Testis (tissue), 5 donors: ENCODE measurements around the gene SERPINB1.

DNA sequence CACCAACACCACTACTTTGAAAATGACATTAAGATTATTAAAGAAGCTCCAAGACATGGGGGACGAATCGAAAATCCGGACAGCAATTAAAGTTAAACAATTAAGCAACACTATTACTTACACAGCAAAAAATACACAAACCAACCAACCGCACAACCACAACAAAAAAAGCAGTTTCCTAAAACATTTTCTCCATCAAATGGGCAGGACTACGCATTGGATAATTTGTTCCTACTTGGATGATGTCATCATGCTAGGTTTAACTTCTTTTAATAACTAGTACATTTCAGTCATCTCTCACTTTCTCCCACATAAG is 134.4 kb downstream of the GMDS start:
- PRO-cap, 3 experiments, result peak in 1 of 3 experiments; most common minus-strand start position 172 of the sequence (in 1)
- RAMPAGE, long total RNA, 2 experiments, result no peak in any of the 2 experiments
- RRBS, result no CpG with 5 or more reads among the region's 5 CpGs

DNA sequence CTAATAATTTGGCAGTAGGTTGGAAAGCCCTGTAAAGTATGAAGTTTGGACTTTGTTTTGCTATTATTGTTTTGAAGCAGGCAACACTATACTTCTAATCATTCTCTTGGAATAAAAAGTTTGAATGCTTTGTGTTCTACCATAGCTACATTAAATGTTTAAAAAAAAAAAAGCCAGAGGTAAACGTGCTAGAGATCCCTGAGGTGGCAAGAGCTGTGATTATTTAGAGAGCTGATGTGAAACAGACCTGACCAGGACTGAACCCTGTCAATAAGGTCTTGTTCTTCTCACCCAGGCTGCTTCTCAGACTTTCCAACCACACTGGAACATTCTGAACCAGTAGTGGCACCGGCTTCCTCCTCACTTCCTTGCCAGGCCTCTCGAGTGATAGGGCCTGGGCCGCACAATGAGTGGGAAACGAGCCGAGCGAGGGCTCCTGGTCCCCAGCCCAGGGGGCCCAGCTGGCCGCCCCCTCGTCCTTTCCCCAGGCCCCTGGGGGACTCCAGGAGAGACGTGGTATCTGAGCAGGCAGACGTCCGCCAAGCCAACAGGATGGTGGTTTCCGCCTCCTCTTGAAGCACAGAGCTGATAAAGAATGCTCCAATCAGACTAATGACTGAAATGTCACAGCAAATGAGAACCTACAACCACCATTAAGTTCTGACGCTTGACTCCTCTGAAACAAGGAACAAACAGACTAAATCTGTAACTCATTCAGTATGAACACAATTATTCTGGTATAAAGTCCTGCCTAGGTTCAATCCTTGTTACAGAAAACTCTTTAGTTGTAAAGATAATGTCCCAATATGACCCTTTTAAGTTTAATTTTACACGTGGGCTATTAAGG is 117.9 kb downstream of the GMDS start:
- PRO-cap, 3 experiments, result peak in 2 of 3 experiments; most common plus-strand start position 406 of the sequence (in 2); most common minus-strand start position 259 of the sequence (in 1)
- RAMPAGE, long total RNA, 2 experiments, result no peak in any of the 2 experiments
- RRBS, result no CpG with 5 or more reads among the region's 15 CpGs

DNA sequence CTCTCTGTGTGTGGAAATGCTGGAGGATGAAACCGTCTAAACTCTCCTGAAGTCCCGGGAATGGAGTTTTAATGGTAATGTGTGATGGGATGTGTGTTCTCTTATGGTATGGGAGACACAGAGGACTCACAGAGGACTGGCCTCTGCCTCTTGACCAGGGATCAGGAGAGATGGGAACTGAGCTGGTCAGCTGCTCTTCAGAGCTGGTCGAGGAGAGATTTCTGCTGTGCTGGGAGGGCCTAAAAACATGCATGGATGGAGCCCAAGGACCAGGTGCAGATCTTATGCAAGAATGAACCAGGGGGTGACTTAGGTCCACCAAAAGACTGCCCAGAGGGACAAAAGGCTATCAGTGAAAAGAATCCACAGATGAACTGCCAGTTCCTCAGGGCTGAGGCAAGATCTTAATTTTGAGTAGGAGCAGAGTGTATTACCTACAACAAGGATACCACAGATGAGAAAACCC is 27.3 kb upstream of the GMDS start:
- PRO-cap, 3 experiments, result no peak in any of the 3 experiments
- RAMPAGE, long total RNA, 2 experiments, result no peak in any of the 2 experiments
- RRBS, result no CpG with 5 or more reads among the region's 3 CpGs

- PRO-cap, 3 experiments, result no peak in any of the 3 experiments
- RAMPAGE, long total RNA, 2 experiments, result no peak in any of the 2 experiments
- RRBS, result no CpG with 5 or more reads among the region's 3 CpGs
These were observed 106.7 kb upstream of the GMDS start for GRCh38 chr6:2352087-2352597.

GRCh38 chr6:2682804-2683328 is 67.9 kb downstream of the MYLK4 start:
- PRO-cap, 3 experiments, result no peak in any of the 3 experiments
- RAMPAGE, long total RNA, 2 experiments, result no peak in any of the 2 experiments
- RRBS, result no CpG with 5 or more reads among the region's 7 CpGs

GRCh38 chr6:2763174-2763441 is 2.1 kb upstream of the WRNIP1 start:
- PRO-cap, 3 experiments, result peak in 3 of 3 experiments; most common plus-strand start chr6:2763254 (in 3)
- RAMPAGE, long total RNA, 2 experiments, result no peak in any of the 2 experiments
- RRBS, result no CpG with 5 or more reads among the region's 7 CpGs

- PRO-cap, 3 experiments, result no peak in any of the 3 experiments
- RAMPAGE, long total RNA, 2 experiments, result no peak in any of the 2 experiments
- RRBS, result no CpG with 5 or more reads among the region's 11 CpGs
These were observed 17.0 kb downstream of the WRNIP1 start for GRCh38 chr6:2782125-2782617.

DNA sequence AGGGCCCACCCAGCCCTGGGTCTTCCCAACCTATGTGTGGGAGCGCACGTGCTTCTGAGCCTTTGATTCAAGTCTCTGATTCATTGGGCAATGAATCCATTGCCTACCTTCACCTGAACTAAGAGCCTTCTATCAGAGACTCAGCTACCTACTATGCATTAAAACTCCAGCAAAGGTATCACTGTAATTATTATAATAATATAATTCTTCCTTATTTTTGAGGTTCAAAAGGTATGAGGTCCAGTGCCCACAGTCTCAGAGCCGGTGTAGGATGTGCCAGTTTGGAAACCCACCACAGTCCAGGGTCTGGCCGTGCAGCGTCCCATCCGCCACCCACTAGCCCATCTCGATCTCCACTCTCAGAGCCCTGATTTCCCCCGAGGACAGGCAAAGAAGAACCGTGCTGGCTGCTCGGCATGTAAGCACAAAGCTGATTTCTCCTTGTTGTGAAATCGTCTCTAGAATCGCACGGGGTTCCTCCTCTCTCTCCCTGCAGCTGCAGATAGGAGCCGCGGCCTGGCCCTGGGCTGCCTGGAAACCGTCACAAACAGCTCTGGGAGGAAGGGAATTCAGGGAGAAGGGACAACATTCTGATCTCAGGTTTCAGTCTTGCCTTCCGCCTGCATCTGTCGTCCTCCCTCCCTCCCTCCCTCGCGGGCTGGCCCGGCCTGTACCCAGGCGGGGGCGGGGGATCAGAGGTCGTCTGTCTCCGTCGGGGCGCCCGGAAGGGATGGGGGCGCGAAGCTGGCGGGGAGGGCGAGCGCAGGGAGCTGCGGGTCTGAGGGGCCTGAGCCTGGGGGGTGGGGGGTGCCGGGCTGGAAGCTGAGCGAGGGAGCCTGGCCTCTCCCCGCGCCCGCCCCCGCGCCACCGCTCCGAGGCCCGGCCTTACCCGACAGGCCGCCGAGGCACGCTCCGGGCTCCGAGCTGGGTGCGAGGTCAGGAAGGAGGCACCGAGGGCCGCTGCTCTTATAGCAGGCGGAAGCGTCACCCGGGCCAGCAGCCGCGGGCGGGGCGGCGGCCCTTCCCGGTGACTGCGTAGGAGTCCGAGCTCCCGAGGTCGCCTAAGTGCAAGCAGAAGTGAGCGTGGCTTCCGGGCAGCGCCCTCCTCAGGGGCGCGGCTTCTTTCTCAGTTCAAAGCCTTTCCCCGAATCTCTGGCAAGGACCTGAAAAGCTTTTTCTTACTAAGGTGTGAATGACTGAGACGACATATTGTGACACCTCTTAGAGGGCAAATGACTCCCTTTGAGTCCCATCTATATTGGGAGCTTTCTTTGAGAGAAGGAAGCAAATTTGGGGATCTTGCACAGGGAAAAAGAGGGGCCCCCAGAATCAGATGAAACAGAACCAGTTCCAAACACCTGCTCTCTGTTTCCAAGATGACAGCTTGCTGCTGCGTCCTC is at the start of gene SERPINB1:
Gene SERPINB1, minus strand, starts transcription at position 941 of the 1,400 bp plus-strand sequence.
- PRO-cap, 3 experiments, result peak in 3 of 3 experiments; most common plus-strand start position 606 of the sequence (in 2); most common minus-strand start position 938 of the sequence (in 2)
- RAMPAGE, long total RNA, 2 experiments, result start-site peak on the minus strand in 2 of 2 experiments, centred at positions 942 to 1,058 of the sequence, 34 to 132 reads per replicate
- RRBS, result 2% methylated on average over 40 of the region's 74 CpGs

GRCh38 chr6:2877779-2878488 is 25.2 kb downstream of the SERPINB9 start:
- PRO-cap, 3 experiments, result no peak in any of the 3 experiments
- RAMPAGE, long total RNA, 2 experiments, result no peak in any of the 2 experiments
- RRBS, result no CpG with 5 or more reads among the region's 3 CpGs

GRCh38 chr6:2901418-2901880 is 1.7 kb downstream of the SERPINB9 start:
- PRO-cap, 3 experiments, result no peak in any of the 3 experiments
- RAMPAGE, long total RNA, 2 experiments, result no peak in any of the 2 experiments
- RRBS, result no CpG with 5 or more reads among the region's 7 CpGs

DNA sequence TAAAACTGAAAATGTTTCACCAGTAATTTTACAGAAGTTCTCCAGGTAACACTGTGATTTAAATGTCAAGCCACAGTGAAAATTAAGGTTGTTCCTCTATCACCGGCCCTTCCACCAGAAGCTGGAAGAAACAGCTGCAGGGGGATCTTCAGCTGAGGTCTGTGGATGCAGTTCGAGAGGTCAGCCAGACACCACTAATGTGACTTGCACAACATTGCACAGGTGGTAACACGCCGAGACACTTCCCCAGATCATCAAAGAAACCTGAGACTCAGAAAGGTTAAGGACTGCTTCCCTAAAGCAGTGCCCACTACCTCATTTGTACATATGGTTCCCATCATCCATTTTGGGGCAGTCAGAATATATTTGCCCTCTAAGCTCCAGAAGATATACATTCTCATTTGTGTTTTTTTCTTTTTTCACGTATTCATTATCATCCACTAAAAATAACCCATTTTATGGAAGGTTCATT is 8.1 kb upstream of the SERPINB9 start:
- PRO-cap, 3 experiments, result no peak in any of the 3 experiments
- RAMPAGE, long total RNA, 2 experiments, result no peak in any of the 2 experiments
- RRBS, result no CpG with 5 or more reads among the region's 5 CpGs

DNA sequence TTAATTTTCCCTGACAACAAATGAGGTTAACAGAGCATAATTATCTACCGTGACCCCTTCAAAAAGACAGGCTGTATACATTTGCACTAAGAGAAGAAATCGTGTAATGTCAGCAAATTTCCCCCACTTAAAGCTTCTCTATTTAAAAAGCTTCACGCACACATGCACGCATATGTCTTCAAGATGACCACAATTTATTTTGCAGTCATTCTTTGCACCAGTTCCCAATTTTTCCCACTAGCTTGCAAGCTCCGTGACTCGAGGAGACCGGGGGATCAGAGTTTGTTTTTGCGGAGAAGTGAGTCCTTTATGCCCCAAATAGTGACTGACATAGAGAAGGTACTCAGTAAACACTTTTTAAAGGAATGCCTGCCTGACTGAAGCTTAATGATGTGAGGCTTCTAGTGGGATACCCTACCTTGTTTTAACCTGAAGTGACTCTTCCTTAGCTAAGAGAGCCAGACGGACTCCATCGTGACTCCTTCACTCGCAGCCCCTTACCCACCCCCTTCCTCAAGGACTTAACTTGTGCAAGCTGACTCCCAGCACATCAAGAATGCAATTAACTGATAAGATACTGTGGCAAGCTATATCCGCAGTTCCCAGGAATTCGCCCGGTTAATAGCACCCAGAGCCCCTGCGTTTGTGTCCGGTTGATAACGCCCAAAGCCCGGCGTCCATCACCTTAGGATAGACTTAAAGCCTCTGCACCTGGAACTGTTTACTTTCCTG is 9.3 kb upstream of the NQO2 start:
- PRO-cap, 3 experiments, result peak in 2 of 3 experiments; most common minus-strand start position 471 of the sequence (in 1)
- RAMPAGE, long total RNA, 2 experiments, result no peak in any of the 2 experiments
- RRBS, result no CpG with 5 or more reads among the region's 19 CpGs

- PRO-cap, 3 experiments, result peak in 3 of 3 experiments; most common plus-strand start chr6:2998796 (in 2); most common minus-strand start chr6:2999620 (in 2)
- RAMPAGE, long total RNA, 2 experiments, result start-site peak on the plus strand in 2 of 2 experiments, at chr6:2998807-2998867 at its widest, 19 to 20 reads per replicate
- RRBS, result 1% methylated on average over 7 of the region's 58 CpGs
These were observed 647 bp upstream of the NQO2 start for GRCh38 chr6:2998718-2999776.

- PRO-cap, 3 experiments, result no peak in any of the 3 experiments
- RAMPAGE, long total RNA, 2 experiments, result no peak in any of the 2 experiments
- RRBS, result no CpG with 5 or more reads among the region's 3 CpGs
These were observed 12.5 kb downstream of the RIPK1 start for GRCh38 chr6:3080856-3081167.

DNA sequence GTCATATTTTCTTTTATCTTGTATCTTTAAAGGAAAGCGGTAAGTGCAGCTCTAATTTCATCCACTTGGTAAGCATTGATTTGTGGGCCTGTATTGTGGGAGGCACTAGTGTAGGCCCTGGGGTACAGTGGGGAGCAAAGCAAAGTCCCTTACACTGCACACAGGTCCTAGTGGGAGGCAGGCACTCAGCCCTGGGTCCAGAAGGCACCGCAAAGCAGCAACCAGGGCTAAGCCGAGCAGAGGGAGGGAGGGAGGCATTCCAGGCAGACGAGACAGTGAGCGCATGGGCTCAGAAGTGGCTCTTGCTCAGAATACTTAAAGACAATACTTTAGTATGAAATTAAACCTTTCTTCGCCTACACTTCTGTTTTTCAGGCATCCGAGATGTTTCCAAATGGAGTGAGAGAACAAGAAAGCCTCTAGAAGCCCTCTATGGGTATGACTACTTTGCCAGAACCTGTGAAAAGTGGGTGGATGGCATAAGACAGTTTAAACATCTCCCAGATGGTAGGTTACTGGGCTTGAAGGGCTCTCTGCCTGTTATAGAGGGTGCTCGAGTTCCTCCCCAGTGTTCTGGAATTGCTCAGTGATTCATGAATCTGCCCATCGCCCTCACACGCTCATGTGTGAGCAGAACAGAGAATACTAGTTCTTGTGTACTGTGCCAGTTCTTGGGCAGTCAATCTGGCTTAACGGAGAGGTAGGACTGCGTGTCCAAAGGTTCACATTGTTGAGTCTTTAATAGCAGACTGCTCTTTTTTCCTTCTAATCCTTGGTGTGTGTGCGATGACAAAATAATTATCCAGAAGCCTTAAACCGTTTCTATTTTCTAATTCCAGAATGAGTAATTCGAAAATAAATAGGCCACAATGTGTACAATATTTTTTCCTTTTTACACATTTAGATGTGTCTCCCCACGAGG is 18.7 kb downstream of the BPHL start:
- PRO-cap, 3 experiments, result no peak in any of the 3 experiments
- RAMPAGE, long total RNA, 2 experiments, result no peak in any of the 2 experiments
- RRBS, result no CpG with 5 or more reads among the region's 16 CpGs

- PRO-cap, 3 experiments, result no peak in any of the 3 experiments
- RAMPAGE, long total RNA, 2 experiments, result no peak in any of the 2 experiments
- RRBS, result no CpG with 5 or more reads among the region's 6 CpGs
These were observed 19.4 kb upstream of the TUBB2A start for GRCh38 chr6:3176736-3177074.

DNA sequence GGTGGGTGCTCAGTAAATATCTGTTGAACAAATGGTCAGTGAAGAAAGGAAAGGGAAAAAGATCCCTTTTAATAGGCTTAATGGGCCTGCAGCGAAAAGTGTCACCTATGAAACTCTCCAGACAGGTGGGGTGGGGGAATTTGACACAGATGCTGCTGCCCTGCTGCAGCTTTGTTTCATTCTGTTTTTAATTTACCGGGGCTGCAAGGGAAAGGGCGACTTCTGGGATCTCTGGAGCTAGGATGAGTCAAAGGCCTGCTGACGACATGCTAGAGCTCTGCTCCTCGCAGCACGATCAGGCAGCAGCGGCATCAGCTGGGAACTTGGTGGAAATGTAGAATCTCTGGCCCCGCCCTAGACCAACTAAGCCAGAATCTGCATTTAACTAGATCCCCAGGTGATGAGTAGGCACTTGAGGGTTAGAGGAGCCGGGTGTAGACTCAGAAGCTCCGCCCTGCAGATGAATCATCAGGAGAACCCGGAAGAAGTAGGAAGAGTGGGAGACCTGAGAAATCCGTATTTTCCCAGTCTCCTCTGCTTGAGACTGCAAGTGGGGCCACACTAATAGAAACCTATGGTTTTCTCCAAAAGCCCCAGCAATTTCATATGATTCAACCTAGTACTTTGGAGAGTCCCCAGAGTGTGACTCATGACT is 18.3 kb downstream of the TUBB2B start:
- PRO-cap, 3 experiments, result no peak in any of the 3 experiments
- RAMPAGE, long total RNA, 2 experiments, result no peak in any of the 2 experiments
- RRBS, result 67% methylated on average over 2 of the region's 12 CpGs

DNA sequence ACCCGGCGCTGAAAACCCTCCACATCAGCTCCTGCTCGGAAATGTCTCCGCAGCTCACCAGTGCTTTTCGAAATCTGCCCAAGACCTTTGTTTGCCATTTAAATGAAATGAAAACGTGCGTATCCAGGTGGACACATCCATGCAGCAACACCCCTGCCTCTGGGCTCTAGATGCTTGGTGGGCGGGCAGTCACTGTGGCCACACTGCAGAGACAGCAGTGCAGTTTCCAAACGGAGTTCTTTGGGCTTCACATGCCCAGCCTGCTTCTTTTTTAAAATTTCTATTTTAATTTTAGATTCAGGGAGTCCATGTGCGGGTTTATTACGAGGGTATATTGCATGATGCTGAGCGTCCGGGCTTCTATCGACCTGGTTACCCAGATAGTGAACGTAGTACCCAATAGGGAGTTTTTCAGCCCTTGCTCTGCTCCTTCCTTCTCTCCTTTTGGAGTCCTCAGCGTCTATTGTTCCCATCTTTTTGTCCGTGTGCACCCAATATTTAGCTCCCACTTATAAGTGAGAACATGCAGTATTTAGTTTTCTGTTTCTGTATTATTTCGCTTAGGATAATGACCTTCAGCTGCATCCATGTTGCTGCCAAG is 4.7 kb upstream of the TUBB2B start:
- PRO-cap, 3 experiments, result no peak in any of the 3 experiments
- RAMPAGE, long total RNA, 2 experiments, result no peak in any of the 2 experiments
- RRBS, result no CpG with 5 or more reads among the region's 18 CpGs

- PRO-cap, 3 experiments, result peak in 3 of 3 experiments; most common plus-strand start chr6:3248001 (in 2); most common minus-strand start chr6:3247950 (in 1)
- RAMPAGE, long total RNA, 2 experiments, result no peak in any of the 2 experiments
- RRBS, result no CpG with 5 or more reads among the region's 32 CpGs
These were observed 11.0 kb upstream of the PSMG4 start for GRCh38 chr6:3247514-3248474.

DNA sequence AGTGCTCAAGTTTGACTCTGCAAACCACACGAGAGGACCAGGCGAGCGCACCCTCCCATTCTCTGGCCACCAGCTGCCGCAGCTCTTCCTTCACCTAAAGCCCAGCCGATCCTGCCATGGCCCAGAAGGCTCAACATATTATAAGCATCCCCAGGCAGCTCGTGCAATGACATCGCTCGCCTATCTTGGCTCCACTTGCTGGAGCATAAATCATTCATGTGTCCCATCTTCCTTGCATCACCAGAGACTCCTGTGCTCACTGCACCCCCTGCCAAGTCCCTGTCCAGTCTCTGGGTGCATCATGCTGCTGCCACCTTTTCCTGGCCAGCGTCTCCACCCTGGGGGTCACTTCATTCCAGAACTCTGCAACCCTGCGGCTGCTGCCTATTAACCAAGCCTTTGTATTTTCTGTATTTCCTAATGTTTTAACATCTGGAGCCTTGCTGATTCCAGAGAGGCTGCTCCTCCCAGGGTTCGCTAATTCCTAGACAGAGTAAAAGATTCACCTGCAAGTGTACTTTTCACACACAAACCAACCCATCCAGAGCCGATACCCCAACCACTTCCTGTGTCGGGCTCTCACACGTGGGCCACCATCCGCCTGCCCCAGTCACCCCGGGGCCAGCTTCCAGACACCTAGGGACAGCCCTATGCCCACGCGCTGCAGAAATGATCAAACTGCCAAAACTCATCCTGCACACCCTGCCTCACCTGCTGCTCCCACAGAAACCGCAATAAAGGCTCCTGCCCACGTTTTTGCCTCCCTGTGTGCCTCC is 59.2 kb downstream of the PSMG4 start:
- PRO-cap, 3 experiments, result no peak in any of the 3 experiments
- RAMPAGE, long total RNA, 2 experiments, result no peak in any of the 2 experiments
- RRBS, result no CpG with 5 or more reads among the region's 20 CpGs